ENCODE measurements around the genes RBM26 and NDFIP2.

DNA sequence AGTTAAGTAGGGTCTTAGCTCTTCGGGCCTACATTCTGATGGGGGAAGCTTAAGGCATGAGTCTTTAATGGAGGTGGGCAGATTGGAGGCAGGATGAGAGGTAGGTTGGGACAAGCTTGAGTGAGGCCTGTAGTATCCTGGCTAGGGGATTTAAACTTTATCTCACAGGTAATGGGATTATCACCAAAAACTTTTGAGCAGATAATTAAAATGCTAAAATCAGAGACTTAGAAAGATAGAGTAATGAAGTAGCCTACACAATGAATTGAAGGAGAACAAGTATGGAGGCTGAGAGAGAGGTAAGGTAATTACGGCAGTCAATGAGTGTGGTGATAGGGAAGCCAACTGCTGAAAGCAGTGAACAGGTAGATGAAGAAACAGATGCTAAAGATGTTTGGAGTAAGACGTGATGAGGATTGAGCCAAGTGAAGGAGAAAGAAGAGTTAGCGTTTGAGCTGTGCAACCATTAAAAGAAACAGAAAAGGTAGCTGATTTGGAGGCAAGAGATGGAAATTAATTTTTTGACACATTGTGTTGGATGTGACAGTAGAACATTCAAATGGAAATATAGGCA is 137.1 kb downstream of the LMO7 start:
- RRBS = no CpG with 5 or more reads among the region's 4 CpGs

DNA sequence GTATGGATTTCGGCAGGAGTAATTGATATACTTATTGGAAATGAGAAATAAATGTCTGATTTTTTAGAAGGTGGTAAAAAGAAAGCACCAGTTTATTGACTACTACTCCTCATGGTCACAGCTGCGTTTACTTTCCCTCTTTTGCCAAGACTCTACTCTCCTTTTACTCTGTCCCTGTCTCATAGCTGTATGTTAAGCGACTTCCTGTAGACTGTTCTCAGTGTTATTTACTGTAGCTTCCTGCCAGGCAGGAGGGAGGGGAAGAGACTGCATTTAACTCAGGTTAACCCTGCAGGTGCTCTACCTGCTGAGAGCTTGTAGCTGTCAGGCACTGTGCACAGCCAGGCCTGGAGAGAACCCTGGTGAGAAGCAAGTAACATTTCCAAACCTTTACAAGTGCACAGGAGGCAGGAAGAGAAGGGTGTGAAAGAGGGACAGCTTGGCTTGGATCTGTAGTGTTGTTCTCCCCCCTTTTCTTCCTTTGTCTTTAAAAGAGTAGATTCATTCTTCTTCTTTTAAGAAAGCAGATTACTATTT is 167.0 kb downstream of the LMO7 start:
- RRBS = no CpG with 5 or more reads among the region's 3 CpGs

GRCh38 chr13:75828876-75829261 is 192.7 kb downstream of the LMO7 start:
- RRBS = no CpG with 5 or more reads among the region's 6 CpGs

- RRBS = no CpG with 5 or more reads among the region's 2 CpGs
Measured at GRCh38 chr13:75839705-75840192, 203.6 kb downstream of the LMO7 start.

DNA sequence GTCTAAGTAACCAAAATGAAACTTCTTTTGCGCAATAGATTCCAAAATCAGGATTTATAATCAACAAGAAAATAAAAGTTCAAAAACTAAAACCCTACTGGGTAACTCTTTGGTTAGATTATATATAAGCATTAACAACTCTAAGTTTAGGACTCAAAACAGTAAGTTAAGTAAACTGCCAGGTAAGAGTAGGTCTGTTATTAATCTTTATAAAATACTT is 2.5 kb downstream of the KCTD12 start:
- RRBS = no CpG with 5 or more reads among the region's 1 CpG

DNA sequence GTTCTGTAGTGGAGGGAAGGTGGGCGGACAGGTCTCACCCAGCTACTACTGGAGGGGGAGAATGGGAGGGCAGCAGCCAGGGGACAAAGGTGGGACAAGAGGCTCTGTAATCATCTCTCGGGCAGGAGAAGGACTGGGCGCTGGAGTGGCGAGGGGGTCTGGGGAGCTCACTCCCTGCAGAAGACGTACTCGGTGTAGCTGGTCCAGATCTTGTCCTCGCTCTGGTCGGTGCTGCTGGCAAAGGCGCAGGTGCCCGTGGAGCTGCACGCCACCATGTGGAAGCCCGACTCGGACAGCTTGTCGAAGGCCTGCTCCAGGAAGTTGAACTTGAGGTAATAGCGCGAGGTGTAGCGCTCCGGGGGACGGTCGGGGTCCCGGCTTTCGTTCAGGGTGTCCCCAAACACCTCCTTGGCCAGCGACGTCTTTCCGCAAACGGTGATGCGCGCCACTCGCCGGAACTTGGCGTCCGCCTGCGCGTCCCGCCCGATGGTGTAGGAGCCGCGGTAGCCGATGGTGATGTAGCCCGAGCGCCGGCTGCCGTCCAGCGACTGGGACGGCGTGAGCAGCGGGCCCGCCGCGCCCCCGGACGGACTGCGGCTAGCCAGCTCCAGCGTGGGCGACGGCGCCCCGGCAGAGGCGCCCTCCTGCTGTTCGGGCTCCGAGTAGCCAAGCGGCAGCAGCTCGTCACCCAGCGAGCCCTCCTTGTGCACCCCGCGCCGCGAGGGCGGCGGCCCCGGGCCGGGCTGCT is 1.0 kb downstream of the KCTD12 start:
- RRBS = 2% methylated on average over 38 of the region's 72 CpGs

DNA sequence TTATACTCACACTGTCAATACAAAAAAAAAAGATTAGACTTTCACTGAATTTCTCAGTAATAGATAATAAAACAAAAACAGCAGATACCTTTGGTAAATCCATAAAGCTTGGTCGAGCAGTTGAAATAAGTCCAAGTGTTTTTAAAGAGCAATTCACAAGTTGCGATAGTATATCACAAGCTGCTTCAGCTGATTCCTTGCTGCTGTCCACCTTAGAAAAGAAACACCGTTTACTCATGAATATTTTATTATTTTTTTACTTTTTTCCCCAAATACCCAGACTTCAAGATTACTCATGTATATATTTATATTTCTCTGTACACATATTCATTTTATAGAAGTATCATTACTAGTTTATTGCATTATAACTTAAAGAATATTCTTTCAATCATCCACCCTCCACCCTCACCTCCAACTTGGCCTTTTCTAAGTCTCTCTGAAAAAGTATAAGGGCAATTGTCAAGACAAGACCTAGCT is 8.4 kb downstream of the FBXL3 start:
- RRBS = no CpG with 5 or more reads among the region's 3 CpGs

DNA sequence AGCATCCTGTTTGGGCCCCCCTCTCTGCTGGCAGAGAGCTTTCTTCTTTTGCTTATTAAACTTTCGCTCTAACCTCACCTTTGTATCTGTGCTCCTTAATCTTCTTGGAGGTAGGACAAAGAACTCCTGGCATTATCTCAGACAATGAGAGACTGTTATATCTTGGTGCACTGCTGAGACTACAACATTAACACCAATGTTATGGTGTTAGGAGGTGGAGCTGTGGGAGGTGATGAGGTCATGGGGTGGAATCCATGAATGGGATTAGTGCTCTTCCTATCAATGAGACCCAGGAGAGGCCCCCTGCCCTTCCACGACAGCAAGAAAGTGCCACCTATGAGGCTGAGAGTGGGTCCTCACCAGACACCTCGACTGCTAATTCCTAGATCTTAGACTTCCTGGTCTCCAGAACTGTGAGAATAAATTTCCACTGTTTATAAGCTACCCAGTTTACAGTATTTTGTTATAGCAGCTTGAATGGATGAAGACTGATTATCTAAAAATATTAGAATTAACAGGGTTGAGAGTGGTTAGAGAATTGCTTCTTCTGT is 21.0 kb upstream of the FBXL3 start:
- RRBS = no CpG with 5 or more reads among the region's 3 CpGs

DNA sequence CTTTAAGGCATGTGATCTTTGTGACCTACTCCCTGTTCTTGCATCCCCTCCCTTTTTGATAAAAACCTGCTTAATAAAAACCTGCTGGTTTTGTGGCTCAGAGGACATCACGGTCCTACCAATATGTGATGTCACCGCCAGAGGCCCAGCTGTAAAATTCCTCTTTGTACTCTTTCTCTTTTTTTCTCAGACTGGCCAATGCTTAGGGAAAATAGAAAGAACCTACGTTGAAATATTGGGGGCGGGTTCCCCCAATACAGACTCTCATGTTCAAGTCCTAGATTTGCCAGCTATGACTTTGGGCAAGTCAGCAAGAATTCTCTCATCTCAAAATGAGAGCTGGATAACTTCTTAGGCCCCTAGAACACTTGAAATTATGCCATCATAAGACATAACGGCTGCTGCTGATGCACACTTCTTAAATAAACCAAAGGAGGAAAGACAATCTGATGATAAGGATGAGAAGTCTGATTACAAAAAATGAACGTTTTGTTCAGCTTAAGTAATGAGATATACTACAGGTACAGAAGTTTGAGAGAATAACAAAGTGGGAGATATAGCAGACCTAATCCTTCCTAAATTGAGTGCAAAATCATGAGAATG is 83.7 kb upstream of the FBXL3 start:
- RRBS = no CpG with 5 or more reads among the region's 6 CpGs

DNA sequence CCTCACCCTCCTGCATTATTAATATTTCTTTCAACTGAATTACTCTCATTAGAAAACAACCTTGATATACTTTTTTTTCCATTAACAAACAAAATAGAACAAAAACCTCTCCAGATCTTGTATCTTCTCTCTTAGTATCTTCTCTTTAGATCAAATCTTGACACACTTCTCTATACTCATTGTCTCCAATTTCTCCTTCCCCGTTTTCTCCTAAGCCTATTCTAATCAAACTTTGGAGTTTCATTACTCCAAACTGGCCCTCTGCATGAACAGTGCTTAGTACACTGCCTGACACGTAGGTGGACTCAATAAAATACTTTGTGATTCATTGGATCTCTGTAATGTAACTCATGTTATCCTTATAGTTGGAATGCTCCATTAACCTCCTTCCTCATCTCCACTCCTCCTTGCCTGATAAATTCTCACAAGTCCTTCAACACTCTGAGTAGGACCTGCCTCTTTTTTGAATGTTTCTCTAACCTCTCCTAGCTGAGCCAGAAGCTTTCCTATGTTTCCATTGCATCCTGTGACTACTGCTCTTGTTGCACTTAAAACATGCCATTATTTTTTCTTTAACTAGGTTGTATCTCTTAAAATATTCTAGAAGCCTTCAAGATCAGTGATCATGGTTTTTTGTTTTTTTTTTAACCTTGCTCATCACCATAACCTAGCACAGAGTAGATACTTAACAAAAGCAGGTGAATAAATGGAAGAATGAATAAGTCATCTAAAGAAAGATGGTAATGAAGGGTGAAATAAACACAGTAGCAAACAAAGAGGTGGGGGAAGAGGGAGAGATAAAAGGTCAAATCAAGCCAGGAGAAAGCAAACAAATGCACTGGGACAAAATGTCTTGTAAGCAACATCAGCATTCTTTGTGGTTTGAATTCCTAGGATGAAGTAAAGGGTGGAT is 86.1 kb upstream of the FBXL3 start:
- RRBS = no CpG with 5 or more reads among the region's 2 CpGs

- RRBS = no CpG with 5 or more reads among the region's 2 CpGs
Measured at GRCh38 chr13:77136436-77136885, 109.5 kb upstream of the FBXL3 start.

GRCh38 chr13:77165218-77165706 is 138.3 kb upstream of the FBXL3 start:
- RRBS = no CpG with 5 or more reads among the region's 4 CpGs

DNA sequence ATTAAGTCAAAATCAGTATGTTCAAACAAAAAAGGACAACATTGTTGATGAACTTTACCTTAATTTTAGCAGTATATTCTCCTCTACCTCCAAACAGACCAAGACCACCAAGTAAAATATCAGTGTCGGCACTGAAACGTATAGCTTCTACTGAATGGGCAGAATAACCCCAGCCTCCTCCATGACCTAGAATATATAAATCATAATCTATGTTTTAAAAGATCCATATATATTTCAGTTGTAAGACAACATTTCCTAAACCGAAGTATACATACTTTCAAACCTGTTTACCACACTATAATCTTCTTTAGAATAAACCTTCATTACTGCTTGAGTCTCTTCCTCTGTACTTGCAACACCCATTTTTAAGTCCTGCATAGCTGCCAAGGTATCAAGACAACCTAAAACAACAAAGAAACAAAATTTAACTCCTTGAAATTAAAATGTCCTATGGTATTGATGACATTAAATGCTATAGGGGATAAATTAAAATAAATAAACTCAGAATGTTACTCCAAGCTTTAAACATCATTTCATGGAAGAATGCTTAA is 121.6 kb downstream of the MYCBP2 start:
- RRBS = no CpG with 5 or more reads among the region's 3 CpGs

GRCh38 chr13:77298032-77298724 is 28.7 kb downstream of the MYCBP2 start:
- RRBS = no CpG with 5 or more reads among the region's 8 CpGs

DNA sequence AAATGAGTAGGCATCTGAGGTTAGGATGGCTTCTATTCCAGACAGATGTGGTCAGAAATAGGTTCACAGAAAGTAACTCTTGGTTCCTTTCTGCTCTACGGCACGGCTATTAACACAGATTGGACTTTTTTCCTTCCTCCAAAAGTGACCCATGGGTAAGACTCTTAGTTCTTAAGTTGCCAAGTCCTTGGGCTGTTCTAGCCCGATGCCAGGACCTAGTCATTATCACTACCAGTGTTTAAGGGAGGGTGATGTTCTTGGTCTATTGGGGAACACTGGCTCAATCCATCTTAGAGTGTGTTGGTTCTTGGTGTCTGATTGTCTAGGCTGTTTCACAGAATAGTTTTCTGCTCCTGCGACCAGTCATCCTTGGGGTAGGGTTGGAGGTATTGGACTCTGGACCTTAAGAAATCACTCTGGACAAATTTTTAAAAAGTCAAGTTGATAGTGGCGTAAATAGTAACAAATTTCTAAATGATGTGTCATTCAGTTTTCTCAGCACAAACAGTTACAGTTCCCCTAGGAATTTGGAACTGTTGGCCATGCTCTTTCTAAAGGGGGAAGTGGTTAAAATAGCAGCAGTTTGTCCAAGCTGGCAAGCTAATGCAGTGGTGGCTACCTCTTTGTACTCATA is 60.2 kb upstream of the MYCBP2 start:
- RRBS = no CpG with 5 or more reads among the region's 5 CpGs

- RRBS = 2% methylated on average over 21 of the region's 79 CpGs
Measured at GRCh38 chr13:77698200-77699366, 1.1 kb downstream of the SLAIN1 start.

DNA sequence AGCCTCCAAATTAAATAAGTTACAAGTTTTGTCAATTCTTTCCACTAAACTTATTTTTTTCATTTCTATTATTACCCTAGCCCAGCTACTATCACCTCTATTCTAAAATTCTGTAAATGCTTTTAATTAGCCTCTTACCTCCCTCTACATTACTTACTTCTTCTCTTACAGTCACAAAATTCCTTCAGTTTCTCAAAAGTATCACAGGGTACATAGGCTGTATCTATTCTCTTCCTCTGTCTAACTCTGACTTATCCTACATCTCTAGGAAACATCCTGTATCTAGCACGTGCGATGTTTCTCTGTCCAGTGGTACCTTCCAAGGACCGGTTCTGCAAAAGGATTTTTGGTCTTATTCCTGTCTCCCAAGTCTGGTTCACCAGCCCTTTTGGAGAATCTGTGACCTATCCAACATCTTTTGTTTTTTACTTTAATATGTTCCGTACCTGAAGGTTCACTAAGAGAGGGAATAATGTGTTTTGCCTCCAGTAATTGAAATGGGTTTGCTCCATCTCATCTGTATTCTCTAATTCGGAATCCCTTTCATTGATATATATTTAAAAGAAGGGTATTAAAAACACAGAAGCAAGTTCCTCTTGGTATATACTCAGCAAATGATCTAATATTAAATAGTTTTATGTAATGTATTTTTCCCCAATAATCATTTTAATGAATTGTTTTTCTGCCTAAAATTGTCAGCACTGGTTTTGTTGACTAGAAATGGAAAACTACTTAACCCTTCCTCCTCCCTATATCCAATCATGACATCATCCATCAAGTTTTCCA is 43.6 kb downstream of the RBM26 start:
- RRBS = no CpG with 5 or more reads among the region's 5 CpGs

GRCh38 chr13:79405454-79406431 is at the start of gene RBM26:
TSS of gene RBM26 (minus strand) at chr13:79406255.
- RRBS = under 1% methylated on average over 13 of the region's 77 CpGs

GRCh38 chr13:79480649-79481589 is at the start of gene NDFIP2:
TSS of gene NDFIP2 (plus strand) at chr13:79481155.
- RRBS = under 1% methylated on average over 33 of the region's 81 CpGs

- RRBS = no CpG with 5 or more reads among the region's 12 CpGs
Measured at GRCh38 chr13:80132646-80133662, 208.0 kb downstream of the SPRY2 start.